Ileum (tissue), 1 donor: ENCODE results near the gene MUCL3.

DNA sequence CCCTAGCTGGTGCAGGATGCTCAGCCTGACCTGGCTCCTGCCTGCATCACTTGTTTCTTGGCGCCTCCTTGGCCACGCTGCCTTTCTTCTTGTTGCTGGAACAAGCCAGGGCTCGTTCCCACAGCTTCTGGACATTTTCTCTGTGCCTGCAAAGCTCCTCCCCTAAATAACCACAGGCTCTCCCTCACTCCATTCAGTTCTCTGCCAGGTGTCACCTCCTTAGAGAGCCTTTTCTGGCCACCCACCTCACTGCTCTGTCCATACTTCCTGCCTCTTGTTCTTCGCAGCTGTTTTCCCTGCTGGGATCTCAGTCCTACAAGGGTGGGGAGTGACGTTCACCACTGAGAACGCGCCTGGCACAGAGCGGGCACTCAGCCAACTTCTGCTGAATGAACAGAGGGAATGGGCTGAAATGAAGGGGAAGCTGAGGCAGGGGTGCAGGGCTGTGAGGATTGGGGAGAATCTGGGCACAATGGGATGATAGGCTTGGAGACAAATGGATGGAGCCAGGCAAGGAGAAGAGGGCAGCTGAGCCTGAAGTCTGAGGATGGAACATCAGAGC lies 6.0 kb downstream of the DDR1 start:
- PRO-cap: no peak

GRCh38 chr6:30940321-30941136 lies at the start of gene MUCL3:
Gene MUCL3, plus strand, starts transcription at chr6:30940973.
- PRO-cap: no peak

DNA sequence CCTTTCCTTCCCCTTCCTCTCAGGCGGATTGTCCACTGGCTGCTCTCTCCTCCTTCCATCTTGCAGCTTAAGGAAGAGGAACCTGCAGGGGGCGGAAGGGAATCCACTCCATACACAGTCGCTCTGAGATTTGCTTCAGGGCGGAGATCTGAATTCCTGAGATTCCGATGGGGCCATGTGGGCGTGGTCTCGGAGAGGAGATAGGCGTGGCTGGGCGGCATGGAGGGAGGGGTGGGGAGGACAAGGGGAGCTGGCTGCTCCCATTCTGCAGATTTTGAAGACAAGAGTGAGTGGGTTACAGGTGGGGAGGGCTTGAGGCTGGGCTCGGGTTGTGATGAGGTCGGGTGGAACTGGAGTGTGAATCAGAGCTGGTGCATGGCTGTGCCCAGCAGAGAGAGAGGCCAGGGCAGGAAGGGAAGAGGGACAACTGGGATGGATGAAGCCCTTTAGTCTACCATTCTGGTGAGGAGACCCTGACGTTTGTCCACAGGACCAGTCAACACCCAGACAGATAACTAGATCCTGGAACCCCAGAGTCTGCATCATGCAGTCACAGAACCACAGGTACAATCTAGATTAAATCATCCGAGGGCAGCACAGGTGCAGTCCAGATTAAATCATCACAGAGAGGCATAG lies 2.0 kb downstream of the MUCL3 start:
- PRO-cap: no peak

DNA sequence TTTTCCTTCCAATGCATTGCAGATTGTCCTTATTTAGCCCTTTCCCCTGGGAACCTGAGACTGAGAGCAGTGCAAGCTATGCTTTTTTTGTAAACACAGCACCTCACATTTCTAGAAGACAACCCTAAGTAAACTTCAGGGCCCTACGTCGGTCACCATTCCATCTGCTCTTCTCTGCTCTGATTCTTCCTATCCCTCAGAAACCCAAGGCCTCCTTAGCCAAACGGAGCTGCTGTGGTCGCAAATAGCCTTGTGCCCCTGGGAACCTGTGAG lies 28.9 kb downstream of the C6orf15 start:
- PRO-cap: no peak

DNA sequence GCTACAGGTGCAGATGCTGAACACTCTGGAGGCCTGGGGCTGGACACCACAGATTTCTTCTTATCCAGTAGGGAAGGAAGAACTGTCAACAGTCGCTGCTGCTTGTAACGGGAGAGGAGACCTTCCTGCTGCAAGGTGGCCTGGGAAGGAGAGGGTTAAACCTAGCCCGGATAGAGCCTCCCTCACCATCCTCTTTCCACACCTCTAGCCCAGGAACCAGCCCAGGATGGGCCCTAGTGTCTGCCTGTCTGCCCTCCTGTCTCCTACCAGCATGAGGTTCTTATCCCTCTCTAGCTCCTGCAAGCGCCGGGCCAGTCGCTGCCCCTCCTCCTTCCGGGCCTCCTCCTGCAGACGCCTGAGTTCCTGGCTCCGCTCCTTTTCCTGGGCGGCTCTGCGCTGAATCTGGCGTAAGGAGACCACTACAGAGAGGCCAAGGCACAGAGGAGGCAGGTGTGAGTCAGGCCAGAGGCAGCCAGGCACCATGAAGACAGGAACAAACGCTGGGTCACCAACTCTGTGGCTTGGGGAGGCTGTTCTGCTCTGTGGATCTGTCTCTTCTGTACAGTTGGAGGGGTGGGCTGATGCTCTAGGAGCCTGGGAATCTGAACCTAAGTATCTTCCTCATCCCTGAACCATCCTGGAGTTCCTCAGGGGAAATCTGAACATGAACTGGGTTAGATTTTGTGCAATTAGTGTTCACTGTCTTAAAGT lies 4.3 kb upstream of the PSORS1C2 start:
- PRO-cap: no peak

GRCh38 chr6:31154473-31155046 lies 3.0 kb downstream of the CCHCR1 start:
- PRO-cap: no peak

- PRO-cap: no peak
Measured at GRCh38 chr6:31173066-31173990, 2.8 kb upstream of the POU5F1 start.

DNA sequence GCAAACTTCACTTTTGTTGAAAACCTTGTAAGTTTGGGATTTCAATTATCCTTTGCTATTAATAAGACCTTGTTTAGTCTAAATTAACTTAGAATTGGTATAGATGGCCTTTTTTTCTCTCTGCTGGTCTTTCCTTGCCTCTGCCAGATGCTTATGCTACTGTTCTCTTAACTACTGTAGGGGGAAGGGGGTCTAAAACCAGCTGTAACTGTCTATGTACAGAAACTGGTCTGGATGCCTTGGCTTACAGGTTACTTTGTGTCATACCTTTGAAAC lies 14.8 kb upstream of the POU5F1 start:
- PRO-cap: no peak

DNA sequence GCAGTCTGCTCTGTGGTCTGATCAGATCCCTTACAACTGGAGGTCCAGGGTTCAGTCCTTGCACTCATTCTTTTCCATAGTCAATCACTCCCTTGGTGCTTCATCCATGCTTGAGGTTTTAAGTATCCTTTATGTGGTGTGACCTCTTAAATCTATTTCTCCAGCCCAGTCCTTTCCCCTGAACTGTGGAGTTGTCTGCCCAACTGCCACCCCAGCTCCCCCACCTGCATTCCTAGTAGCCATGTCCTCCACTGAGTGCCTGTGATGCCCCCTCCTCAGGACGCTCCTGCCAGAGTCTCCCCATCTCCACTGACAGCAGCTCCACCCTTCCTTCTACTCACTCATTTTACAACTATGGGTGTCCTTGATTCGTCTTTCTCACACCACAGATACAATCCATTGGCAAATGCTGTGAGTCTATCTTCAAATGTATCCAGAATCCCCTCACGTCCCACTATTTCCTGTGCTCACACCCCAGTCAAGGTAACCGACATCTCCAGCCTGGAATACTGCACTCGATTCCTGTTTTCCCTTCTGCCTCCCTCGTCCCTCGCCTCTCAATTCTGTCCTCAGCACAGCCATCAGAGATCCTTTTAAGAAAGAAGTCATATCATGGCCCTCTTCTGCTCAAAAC lies 4.8 kb downstream of the HLA-C start:
- PRO-cap: no peak

- PRO-cap: no peak
Measured at GRCh38 chr6:31268083-31268568, 3.8 kb downstream of the HLA-C start.

- PRO-cap: no peak
Measured at GRCh38 chr6:31354343-31355075, 2.5 kb downstream of the HLA-B start.

DNA sequence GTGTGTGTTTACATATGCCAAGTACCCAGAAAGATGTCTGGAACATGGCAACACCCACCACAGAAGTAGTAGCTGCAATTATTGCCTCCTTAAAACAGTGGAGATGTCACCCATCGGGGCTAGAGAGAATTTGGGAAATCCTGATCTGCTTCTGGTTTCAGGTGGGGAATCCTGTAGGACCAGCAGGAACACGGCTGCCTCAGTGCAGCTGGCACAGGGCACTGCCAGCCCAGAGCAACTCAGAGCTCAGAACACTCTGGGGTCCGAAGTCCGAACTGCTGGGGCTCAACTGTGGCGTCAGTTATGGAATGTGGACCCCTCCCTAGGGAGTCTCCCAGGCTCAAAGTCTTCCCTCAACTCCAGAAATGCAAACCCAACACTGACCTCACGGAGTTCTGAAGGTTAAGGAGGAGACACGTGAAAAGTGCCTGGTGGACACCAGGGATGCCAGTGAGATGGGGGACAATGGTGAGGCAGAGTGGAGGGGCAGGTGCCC lies 21.4 kb upstream of the HLA-B start:
- PRO-cap: bidirectional peak, plus-strand start at position 418 of the sequence, minus-strand start at position 223 of the sequence

GRCh38 chr6:31394246-31394903 lies 9.0 kb upstream of the MICA start:
- PRO-cap: unidirectional peak, plus-strand start at chr6:31394704

GRCh38 chr6:31403290-31403468 lies 216 bp upstream of the MICA start:
- PRO-cap: bidirectional peak, plus-strand start at chr6:31403610, minus-strand start at chr6:31403432

- PRO-cap: no peak
Measured at GRCh38 chr6:31462218-31462644, 35.7 kb upstream of the MICB start.

DNA sequence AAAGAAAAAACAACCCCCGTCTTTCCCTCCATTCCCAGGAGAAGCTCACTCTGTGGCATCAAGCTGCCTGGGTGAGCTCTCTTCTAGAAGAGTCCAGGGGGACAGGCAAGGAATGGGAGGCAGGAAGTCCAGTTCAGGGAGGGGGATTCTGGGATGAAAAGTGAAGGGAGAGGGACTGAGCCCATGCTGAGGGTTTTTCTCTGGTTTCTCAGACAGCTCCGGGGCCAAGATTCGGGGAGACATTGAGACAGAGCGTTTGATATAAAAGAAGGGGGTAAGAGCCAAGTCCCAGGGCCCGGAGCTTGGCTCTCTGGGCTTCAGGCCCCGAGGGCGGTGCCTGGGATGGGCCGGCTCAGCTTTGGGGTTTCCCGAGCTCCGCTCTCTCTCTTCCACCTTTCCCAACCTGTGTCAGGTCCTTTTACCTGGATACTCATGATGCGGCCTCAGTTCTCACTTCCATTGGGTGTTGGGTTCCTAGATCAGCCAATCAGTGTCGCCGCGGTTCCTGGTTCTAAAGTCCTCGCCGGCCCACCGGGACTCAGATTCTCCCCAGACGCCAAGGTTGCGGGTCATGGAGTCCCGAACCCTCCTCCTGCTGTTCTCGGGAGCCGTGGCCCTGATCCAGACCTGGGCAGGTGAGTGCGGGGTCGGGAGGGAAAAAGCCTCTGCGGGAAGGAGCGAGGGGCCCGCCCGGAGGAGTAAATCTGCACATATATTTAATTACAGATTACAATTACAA lies 35.1 kb upstream of the MICB start:
- PRO-cap: bidirectional peak, plus-strand start at position 541 of the sequence, minus-strand start at position 360 of the sequence

DNA sequence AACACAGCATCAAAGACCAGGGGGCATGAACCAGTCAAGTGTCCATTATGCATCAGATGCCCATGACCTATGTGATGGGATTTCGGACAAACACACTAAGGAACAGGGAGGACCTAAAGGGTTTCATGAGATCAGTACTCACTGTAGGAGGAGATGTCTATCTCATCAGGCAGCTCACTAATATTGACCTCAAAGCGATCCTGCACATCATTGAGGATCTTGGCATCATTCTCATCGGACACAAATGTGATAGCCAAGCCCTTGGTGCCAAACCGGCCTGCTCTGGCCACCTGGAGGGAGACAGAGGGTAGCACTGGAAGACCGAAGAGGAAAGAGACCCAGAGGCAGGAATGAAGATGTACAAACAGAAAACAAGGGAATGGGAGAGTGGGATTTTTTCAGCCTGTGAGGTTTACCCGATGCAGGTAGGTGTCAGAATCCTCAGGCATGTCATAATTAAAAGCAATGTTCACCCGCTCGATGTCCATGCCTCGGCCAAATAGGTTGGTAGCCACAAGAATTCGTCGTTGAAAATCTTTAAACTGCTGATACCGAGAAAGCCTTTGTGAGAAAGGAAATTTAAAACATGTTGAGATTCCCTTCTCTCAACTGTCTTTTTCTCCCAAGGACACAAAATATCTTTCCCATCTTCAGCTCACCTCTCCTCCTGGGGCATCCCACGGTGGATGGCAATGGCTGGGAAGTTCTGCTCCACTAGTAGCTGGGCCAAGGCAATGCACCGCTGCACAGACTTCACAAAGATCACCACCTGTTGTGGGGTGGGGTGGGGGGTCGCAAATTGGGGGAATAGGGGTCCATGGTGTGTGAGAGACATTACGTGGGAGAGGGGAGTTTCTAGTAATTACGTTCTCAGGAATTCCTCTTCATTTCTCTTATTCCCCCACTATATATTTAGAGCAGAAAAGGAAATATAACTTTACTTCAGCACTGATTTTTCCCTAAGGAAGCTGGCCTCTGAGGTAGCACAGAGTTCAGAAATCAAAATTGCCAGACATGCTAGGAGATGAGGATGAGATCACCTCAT lies 2.2 kb downstream of the MCCD1 start:
- PRO-cap: no peak

- PRO-cap: no peak
Measured at GRCh38 chr6:31545141-31545751, 1.2 kb downstream of the ATP6V1G2 start.

DNA sequence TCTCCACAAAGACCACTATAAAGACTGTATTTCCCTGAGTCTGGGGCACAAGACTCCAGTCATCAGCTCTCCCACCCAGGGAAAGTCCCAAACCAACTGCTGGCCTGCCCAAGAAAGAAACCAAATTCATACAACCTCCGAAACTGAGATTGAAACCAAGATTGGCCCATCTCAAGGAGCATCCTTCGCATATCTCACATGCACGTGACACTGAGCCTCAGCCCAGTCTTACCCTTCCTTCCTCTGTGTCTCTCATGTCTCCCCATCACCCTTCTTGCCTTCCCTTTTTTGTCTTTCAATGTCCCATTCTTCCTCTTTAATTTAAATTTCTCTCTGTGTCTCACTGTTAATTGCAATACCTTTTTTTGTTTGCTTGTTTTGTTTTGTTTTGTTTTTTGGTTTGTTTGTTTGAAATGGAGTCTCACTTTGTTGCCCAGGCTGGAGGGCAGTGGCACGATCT lies 3.4 kb upstream of the LTA start:
- PRO-cap: no peak

- PRO-cap: no peak
Measured at GRCh38 chr6:31629515-31630166, 9.1 kb downstream of the PRRC2A start.